M059J (cell line): ENCODE data around the genes GPM6B, GLRA2, MOSPD2 and REPS2.

DNA sequence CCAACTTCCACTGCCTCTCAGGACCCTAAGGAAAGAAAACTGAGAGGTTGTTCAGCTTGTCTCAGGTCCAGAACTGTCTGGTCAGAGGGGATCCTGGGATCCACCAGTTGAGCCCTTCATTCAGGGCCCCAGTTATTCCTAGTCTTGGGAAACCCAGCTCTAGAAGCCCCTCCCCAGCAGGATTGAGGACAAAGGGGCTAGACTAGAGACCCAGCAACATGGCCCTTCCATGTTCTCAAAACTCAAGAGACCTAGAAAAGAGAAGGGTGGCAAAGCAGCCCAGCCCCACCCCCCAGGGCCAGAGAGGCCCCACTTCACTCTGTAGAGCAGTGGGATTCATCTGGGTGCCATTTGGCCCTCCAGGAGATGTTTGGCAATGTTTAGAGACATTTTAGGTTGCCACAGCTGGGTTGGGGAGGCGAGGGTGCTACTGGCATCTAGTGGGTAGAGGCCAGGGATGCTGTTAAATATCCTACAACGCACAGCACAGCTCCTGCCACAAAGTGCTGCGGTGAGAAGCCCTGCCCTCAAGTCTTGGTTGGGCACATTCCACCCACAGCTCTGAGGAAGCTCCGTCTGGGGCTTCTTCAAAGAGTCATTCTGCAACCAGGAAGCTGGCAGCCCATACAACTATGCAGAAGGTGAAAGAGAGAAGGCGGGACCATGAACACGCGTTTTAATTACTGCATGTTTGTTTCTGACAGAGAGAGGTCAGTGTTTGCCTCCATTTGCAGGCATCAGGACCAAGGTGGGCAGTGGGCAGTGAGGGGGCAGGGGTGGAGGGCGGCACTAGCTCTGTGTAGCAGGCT is 48.0 kb upstream of the FAM9C start:
- RAMPAGE, long total RNA, result no peak

GRCh38 chrX:13463606-13464015 is 105.8 kb upstream of the EGFL6 start:
- RAMPAGE, long total RNA, result no peak

GRCh38 chrX:13746776-13747070 is 12.2 kb downstream of the OFD1 start:
- RAMPAGE, long total RNA, result no peak

GRCh38 chrX:13763204-13763934 is 28.8 kb downstream of the OFD1 start:
- RAMPAGE, long total RNA, result no peak

DNA sequence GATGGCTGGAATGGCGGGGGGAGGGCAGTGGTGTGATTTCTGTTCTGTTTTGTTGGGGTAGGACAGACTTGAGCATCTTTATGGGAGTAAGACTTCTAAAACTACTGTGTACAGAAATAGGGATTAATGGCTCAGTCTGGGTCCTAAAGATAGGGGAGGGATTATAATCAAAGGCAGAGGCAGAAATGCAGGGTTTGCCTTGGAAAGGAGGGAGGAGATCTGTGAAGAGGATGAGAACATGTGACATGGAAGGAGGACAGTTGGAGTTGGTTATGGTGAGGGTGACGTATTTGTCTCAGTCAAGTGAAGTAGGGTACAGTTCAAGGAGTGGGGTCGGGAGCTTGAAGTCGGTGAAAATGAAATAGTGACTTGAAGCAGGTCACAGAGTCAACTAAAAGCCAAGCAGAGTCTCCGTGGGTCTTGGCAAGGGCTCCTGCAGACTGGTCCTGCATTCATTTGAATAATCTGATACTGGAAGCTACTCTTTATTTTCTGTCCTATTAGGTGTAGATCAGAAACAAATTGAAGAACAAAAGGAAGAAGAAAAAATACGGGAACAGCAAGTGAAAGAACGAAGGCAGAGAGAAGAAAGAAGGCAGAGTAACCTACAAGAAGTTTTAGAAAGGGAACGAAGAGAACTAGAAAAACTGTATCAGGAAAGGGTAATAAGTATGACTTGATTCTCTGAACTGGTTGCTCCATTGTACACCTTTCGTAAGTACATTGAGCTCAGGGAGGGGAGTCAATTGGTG is 32.3 kb downstream of the OFD1 start:
- RAMPAGE, long total RNA, result no peak

DNA sequence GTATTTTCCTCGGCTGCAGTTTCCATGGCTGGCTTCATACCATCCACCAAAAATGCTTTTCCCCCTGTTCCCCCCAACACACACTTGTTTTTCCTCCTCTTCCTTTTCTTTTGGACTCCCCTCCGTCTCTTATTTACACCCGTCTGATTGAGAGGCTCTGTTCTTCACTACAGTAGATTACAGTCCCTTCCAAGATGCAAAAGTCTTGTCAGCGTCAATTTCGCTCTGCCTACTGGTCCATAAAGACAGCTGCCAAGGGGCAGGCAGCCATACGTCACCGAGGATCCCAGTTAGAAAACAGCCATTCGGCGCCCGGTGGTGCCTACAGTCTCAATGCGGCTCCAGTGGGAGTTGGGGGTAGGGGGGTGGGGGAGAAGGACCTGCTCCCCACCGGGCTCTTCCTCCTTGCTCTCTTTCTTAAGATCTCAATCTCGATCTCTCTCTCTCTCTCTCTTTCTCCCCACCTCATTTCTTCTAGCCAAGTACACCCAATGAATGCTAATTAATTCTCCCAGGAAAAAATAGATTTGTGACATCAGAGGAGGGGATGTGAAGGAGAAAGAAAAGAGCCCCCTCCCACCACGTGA is at the start of gene GPM6B:
Gene GPM6B (minus strand): TSS at position 227 of the 587 bp plus-strand sequence.
- RAMPAGE, long total RNA, result no peak

- RAMPAGE, long total RNA, result no peak
Measured at GRCh38 chrX:14529193-14530104, at the start of gene GLRA2. Gene GLRA2, plus strand, starts transcription at chrX:14529536.

- RAMPAGE, long total RNA, result no peak
Measured at GRCh38 chrX:14872804-14873904, at the start of gene MOSPD2. Gene MOSPD2, plus strand, starts transcription at chrX:14873421.

GRCh38 chrX:14886018-14886610 is 12.9 kb downstream of the MOSPD2 start:
- RAMPAGE, long total RNA, result no peak

- RAMPAGE, long total RNA, result no peak
Measured at GRCh38 chrX:15342862-15343276, 7.5 kb upstream of the PIGA start.

GRCh38 chrX:15384633-15385397 is 602 bp upstream of the VEGFD start:
- RAMPAGE, long total RNA, result no peak

- RAMPAGE, long total RNA, result no peak
Measured at GRCh38 chrX:15474934-15475514, 18.1 kb downstream of the PIR start.

GRCh38 chrX:15789890-15790302 is 388 bp upstream of the ZRSR2 start:
- RAMPAGE, long total RNA, result no peak

GRCh38 chrX:15799654-15800086 is 9.4 kb downstream of the ZRSR2 start:
- RAMPAGE, long total RNA, result no peak

- RAMPAGE, long total RNA, result no peak
Measured at GRCh38 chrX:15804434-15804808, 14.1 kb downstream of the ZRSR2 start.

- RAMPAGE, long total RNA, result no peak
Measured at GRCh38 chrX:15911534-15911984, 56.9 kb upstream of the AP1S2 start.

GRCh38 chrX:16578207-16578653 is 71.7 kb upstream of the S100G start:
- RAMPAGE, long total RNA, result no peak

DNA sequence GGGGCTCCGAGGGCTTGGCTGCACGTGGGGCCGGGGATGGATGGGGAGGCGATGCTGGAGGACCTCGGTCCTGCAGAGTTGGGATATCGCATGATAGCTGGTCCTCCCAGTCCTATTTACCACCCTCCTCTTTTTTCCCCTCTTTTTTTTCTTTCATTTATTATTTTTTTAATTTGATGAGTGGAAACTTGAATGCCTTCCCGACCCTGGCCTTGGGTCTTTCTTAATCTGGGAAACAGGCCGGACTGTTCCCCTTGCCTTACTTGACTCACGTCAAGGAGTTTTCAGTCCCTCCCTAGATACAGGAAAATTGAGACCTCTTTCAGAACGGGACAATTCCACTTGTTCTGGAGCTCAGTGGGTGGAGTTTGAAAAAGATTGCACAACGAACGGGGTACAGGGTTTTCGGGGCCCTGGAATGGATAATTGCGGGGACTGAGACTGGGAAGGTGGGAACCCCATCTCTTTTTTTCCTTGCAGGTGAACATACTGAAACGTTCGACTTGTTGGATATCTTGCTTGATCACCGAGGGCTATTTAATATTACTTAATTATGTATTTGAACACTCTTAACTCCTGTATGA is 1.1 kb downstream of the TXLNG start:
- RAMPAGE, long total RNA, result no peak

DNA sequence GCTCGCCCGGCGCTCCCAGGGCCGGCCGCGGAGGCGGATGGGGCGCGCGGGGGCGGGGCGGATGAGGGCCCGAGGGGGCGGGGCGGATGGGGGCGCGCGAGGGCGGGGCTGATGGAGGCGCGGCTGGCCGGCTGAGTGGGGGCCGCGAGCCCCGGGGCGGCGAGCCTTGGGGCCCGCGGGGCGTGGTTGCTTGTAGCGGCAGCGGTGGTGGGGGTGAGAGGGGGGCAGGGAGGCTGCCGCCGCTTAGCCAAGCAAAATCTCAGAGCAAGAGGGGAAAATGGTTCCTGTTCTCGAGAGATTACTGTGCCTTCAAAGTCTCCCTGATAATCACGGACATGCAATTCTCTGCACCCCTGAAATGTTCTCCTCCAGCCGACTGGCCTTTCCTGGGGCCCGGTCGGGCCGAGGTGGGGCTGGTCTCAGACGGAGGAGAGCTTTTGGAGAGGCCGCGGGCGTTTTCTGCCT is 387 bp upstream of the RBBP7 start:
- RAMPAGE, long total RNA, result no peak

GRCh38 chrX:16946281-16947299 is at the start of gene REPS2:
Gene REPS2, plus strand, starts transcription at chrX:16946658.
- RAMPAGE, long total RNA, result no peak